ENCODE data around the gene CCDC88C.

- RRBS: no CpG with 5 or more reads among the region's 19 CpGs
Observed at GRCh38 chr14:90513141-90514104, 116.6 kb downstream of the CALM1 start.

GRCh38 chr14:90555632-90556560, 159.1 kb downstream of the CALM1 start:
- RRBS: 19% methylated on average over 4 of the region's 24 CpGs

DNA sequence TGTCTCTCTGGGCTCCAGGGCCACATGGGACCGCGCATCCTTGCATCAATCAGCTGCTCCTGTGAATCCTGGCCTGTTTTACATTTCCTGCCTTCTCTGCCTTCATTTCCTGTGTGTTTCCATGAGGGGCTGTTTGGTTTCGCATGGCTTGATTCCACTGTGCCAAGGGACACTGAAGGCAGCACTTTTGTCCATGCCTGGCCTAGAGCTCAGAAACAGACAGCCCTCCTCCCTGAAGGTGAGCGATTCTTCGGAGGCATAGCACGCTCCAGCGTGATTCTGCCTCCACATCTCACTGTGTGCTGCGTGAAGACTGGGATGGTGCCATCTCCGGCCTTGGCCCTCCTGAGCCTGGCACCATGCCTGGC, 187.5 kb downstream of the TTC7B start:
- RRBS: no CpG with 5 or more reads among the region's 9 CpGs

DNA sequence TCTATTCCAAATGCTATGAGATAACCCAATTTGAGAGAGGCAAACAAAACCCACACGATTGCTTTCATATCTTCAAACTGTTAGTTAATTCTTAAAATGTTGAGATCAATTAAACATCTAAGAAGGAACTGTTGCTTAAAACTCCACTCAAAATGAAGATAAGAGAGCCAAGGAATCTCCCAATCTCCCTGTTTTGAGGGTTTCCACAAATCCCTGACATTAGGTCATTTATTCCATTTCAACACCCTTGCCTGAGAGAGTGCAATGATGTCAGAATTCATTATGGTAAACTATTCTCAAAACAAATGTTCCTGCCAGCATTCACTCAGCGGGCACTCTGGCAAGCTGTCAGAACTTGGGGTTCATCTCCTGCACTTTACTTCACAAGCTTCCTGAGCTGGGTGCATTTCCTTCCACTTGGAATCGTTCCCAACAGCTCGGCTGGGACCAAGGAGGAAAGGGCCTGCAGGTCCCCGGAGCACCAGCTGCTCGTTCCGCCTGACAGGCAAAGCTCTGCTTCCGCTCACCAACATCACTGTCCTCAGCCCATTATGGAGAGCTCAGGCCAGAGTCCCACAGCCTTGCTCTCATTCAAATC, 117.8 kb downstream of the TTC7B start:
- RRBS: no CpG with 5 or more reads among the region's 8 CpGs

DNA sequence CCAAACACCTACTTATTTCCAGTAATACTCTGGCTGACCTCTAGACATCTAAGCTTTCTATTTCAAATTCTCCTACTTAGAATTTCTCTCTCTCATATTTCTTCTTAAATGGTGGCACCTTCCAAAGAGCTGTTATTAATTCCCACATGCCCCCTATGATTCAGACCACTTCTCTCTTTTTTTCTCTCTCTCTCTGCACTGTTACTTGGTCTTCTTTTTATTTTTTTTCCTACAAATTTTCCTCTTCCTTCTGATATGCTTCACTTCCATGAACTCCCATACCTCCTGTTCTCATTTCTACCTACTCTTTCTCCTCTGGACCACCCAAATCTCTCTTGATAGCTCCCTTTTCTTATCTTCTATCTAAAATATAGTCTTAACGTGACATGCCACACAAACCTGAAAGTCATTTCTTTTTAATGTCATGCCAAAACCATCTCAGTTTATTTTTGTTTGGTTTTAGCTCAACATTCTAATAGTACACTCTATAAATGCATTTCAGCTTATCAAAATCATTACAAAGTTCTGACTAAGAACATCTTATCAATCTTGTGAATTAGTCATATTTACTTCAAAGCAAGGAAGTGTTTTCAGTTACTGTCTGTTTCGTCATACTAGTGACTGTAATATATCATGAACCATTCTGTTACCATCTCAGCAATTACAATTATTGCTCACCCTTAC, 90.6 kb downstream of the RPS6KA5 start:
- RRBS: no CpG with 5 or more reads among the region's 2 CpGs

DNA sequence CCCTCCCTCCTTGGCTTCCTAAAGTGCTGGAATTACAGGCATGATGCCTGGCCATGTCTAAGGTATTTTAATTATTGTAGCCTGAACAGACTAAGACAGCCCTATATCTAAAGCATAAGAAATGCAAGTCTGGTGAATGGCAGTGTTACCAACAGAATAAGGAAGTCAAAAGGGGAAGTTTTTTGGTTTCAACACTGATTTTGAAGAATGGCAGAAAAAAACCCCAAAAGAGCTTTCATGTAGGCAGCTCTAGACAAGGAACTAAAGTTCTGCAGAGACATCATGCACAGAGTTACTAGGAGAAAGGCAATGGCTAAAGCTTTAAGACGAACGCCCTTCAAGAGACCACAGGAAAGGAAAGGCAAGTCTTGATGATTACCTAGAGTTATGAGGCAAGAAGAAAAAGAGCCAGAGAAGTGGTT, 50.9 kb downstream of the RPS6KA5 start:
- RRBS: no CpG with 5 or more reads among the region's 2 CpGs

GRCh38 chr14:91224591-91224920, 19.9 kb downstream of the GPR68 start:
- RRBS: no CpG with 5 or more reads among the region's 13 CpGs

DNA sequence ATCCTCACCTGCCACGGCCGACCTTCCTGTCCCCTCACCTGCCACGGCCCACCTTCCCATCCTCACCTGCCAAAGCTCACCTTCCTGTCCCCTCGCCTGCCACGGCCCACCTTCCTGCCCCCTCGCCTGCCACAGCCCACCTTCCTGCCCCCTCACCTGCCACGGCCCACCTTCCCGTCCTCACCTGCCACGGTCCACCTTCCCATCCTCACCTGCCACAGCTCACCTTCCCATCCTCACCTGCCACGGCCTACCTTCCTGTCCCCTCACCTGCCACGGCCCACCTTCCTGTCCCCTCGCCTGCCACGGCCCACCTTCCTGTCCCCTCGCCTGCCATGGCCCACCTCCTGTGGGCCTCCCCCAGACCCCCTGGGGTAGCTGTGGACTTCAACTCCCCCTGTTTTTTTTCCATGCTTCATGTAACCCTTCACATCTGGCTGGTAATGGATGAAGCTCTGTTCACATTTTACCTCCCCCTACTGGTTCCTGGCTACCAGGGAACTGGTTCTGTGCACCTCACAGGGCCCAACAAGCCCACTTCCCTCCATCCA, 48.8 kb upstream of the GPR68 start:
- RRBS: no CpG with 5 or more reads among the region's 14 CpGs

DNA sequence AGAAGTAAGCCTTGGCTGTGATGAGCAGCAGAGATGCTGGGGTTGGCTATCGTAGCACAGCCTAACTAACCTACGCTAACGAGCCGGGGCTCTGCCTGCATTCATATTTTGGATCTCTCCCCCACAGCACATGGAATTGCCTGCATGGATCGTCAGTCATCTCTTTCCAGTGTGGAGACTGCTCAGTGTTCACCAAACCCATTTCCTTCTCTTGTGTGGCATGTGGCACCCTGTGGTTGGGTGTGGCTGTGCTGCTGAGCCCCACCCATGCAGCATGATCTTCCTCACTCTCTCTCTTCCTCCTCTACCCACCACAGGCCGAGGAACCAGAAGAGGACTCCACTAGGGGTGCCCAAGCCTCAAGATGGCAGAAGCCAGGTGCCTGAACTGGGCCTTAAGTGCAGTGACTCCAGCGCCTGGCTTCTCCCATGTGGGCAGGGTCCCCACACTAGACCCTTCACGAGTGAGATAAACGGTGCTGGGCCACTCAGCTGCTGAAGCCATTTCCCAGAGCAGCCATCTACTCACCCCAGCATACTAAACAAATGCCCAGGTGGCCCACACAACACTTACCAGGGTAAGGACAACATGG, 66.8 kb upstream of the GPR68 start:
- RRBS: no CpG with 5 or more reads among the region's 9 CpGs

- RRBS: no CpG with 5 or more reads among the region's 17 CpGs
Observed at GRCh38 chr14:91331710-91332657, 85.6 kb downstream of the CCDC88C start.

- RRBS: no CpG with 5 or more reads among the region's 9 CpGs
Observed at GRCh38 chr14:91383277-91383871, 34.2 kb downstream of the CCDC88C start.

DNA sequence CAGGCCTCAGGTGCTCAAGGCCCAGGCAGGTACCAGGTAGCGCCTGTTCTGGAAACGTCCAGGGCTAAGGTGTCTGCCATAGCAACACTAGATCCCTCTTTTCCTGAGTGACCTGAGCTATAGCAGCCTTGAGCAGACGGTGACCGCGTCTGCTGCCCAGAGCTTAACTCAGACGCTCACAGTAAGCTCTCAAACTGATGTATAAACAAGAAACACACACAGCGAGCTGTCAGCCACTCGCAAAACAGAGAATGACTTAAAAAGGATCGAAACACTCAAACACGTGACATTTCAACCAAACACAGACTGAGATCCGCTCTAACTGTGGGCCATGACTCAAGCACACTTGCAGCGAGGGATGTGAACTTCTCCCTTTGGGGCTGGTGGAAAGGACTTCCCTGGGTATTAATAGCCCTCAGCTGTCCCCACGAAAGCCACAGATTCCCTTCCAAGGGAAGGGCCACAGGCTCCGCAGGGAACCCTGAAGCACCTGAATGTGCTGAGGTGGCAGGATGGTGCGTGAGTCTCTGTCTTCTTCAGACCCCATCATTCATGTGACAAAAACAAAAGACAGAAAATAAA, 29.1 kb downstream of the CCDC88C start:
- RRBS: no CpG with 5 or more reads among the region's 15 CpGs

GRCh38 chr14:91402361-91403328, 15.0 kb downstream of the CCDC88C start:
- RRBS: no CpG with 5 or more reads among the region's 21 CpGs

DNA sequence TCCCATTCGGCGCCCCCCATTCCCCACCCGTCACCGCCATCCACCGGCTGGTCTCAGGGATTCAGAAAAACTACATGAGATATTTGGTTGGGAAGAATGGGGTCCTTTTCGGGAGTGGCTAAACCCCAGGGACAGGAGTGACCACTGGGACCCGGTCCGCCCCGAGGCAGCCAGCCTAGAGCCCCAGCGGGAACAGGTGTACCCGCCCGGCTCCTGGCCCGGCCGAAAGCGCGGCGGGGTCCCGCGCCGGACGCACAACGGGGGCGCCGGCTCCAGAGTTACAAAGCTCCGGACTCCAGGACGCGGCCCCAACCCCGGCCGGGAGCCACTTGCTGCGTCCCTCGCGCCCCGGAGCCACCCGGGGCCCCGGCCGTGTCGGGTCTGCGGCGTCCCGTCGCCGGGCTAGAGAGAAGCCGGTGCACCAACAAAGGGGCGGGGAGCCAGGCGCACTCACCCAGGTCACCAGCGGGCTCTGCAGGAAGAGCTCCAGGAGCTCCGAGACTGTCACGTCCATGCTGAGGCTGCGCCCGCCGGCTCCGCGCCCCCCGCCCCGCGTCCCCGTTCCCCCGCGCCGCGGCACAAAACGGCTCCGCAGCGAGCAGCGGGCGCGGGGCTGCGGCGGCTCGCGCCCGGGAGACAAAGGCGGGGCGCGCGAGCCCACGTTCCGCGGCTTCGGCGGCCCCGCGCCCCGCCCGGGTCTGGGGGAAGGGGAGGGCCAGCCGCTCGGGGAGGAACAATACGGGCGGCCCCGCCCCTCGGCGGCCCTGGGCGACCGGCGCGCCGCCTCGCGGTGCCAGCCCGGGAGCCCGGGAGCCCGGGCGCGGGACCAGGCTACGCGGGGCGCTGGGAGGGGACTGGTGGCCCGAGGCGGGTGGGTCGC, at the start of gene CCDC88C:
TSS of gene CCDC88C (minus strand) at position 644 of the 880 bp plus-strand sequence.
- RRBS: 2% methylated on average over 46 of the region's 110 CpGs

DNA sequence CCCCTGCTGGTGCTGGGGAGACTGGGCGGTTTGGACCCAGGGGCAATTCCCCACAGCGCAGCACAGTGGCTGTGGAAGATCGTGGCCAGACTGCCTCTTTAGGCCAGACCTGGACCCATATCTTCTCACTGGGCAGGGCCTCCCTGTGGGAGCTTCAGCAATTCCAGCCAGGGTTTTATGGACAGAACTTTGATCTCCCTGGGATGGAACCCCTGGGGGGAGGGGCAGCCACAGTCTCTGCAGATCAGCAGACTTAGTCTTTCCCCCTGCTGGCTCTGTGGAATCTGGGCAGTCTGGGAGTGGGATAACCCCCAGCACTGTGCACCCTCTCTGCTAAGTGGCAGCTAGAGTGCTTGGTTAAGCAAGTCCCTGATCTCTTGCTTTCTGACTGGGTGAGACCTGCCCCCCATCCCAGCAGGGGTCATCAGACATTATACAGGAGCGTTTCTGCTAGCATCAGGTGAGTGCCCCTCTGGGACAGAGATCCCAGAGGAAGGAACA, 44.9 kb upstream of the PPP4R3A start:
- RRBS: no CpG with 5 or more reads among the region's 4 CpGs

DNA sequence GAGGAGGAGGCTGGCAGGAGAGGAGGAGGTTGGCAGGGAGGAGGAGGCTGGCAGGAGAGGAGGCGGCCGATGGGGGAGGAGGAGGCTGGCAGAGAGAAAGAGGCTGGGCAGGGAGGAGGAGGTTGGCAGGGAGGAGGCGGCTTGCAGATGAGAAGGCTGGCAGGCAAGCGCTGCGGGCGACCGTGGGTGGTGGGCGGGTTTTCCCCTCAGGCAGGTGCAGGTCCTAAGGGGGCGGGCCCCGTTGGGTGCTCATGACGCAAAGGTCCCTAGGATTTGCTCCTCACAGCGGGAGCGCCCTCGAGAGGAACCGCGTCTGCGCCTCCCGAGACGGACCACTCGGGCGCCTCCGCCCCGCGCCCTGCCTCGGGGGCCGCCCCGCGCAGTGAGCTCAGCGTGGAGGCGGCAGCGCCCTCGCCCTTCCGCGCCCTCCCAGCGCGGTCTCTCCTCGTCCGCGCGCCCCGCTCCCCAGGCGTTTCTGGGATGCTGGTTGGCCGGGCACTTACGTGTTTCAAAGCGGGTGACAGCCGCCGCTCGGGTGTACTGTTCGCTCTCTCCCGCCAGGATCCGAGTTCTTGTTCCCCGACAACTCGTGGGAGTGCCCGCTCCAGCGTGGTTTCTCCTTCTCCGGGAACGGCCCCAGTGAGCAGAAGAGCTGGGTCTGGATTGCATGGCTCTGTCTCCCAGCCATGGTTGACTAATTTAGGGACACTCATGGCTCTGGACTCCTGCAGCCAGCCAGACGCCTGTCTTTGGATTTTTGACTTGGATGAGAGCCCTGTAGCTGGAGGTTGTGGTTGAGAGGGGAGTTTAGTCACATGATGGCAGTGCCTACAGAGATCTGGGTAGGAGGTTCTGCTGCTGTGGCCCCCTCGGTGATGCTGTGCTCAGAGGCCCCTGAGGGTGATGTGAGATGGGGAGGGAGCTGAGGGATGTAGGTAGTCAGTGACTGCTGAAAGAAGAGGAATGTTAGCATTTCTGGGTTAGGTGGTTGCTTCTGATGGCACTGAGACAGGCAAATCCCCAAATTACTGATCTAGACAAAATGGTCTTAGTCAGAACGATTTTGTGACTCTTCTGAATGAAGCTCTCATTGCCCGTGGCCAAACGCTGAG, 64.1 kb upstream of the PPP4R3A start:
- RRBS: no CpG with 5 or more reads among the region's 62 CpGs

DNA sequence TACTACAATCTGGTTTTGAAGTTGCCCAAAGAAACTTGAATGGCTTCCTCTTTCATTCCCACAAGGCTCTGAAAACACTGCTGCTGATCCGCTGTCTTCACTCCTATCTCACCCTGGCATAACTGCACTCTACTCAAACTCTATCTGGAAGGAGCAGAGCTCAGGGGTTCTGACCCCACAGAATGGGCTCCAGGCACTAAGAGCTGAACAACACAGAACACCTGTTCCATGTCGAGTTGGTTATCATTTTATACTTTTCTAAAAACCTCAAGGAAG, 70.2 kb upstream of the PPP4R3A start:
- RRBS: no CpG with 5 or more reads among the region's 2 CpGs

DNA sequence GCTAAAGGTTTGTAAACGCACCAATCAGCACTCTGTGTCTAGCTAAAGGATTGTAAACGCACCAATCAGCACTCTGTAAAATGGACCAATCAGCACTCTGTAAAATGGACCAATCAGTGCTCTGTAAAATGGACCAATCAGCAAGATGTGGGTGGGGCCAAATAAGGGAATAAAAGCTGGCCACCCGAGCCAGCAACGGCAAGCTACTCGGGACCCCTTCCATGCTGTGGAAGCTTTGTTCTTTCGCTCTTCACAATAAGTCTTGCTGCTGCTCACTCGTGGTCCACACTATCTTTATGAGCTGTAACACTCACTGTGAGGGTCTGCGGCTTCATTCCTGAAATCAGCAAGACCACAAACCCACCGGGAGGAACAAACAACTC, 63.5 kb downstream of the CATSPERB start:
- RRBS: no CpG with 5 or more reads among the region's 9 CpGs

DNA sequence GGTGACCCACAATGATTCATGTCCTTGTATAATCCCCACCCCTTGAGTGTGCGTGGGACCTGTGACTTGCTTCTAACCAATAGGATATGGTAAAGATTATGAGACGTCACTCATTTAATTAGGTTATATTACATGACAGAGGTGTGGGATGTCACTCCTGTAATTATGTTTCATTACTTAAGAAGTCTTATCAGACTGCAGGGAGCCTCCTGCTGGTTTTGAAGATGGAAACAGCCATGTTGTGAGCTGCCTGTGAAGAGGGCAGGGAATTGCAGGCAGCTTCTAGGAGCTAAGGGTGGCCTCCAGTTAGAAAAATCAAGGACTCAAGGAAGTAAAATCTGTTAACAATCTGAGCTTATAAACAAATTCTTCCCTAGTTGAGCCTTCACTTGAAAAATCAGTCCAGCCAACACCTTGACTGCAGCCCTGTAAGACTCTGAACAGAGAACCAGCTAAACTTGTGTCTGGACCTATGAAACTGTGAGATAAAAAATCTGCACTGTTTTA, 12.4 kb upstream of the CATSPERB start:
- RRBS: no CpG with 5 or more reads among the region's 2 CpGs

- RRBS: no CpG with 5 or more reads among the region's 18 CpGs
Observed at GRCh38 chr14:91873000-91873960, 5.9 kb upstream of the TC2N start.

All from brain (tissue), 1 donor.